Fibroblast of the aortic adventitia (primary cell): ENCODE results near the gene WDR25.

GRCh38 chr14:100191948-100192608 lies 32.6 kb upstream of the DEGS2 start:
- CAGE, long polyA plus RNA = no peak

GRCh38 chr14:100192609-100193455 lies 33.4 kb upstream of the DEGS2 start:
- CAGE, long polyA plus RNA = no peak

DNA sequence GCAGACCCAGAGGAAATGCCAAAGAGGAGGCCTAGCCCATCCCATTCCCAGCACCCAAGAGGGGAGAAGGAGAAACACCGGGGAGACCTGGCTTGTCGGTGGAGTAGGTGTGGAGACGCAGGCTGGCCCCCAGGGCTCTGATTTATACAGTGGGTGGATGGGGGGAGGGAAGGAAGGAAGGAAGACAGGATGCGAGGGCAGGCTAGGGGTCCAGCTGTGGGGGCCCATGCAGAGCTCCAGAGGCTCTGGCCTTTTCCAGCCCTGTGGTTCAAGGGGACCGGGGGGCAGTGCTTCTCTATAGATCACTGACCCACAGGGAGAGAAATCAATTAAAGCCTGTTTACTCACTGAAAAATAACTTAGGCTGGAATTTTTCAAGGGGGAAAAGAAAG lies 16.2 kb upstream of the YY1 start:
- CAGE, long polyA plus RNA = no peak

GRCh38 chr14:100284680-100286101 lies 21.1 kb downstream of the SLC25A29 start:
- CAGE, long polyA plus RNA = no peak

GRCh38 chr14:100303096-100304275 lies 2.8 kb downstream of the SLC25A29 start:
- CAGE, long polyA plus RNA = no peak

DNA sequence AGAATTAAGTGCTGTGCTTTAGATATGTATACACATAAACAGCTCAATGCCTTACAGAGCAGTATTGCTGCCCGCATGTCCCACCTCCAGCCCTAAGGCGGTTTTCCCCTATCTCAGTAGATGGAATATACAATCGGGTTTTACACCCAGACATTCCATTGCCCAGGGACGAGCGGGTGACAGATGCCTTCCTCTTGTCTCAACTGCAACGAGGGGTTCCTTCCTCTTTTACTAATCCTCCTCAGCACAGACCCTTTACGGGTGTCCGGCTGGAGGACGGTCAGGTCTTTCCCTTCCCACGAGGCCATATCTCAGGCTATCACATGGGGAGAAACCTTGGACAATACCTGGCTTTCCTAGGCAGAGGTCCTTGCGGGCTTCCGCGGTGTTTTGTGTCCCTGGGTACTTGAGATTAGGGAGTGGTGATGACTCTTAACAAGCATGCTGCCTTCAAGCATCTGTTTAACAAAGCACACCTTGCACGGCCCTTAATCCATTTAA lies 5.9 kb upstream of the SLC25A29 start:
- CAGE, long polyA plus RNA = no peak

DNA sequence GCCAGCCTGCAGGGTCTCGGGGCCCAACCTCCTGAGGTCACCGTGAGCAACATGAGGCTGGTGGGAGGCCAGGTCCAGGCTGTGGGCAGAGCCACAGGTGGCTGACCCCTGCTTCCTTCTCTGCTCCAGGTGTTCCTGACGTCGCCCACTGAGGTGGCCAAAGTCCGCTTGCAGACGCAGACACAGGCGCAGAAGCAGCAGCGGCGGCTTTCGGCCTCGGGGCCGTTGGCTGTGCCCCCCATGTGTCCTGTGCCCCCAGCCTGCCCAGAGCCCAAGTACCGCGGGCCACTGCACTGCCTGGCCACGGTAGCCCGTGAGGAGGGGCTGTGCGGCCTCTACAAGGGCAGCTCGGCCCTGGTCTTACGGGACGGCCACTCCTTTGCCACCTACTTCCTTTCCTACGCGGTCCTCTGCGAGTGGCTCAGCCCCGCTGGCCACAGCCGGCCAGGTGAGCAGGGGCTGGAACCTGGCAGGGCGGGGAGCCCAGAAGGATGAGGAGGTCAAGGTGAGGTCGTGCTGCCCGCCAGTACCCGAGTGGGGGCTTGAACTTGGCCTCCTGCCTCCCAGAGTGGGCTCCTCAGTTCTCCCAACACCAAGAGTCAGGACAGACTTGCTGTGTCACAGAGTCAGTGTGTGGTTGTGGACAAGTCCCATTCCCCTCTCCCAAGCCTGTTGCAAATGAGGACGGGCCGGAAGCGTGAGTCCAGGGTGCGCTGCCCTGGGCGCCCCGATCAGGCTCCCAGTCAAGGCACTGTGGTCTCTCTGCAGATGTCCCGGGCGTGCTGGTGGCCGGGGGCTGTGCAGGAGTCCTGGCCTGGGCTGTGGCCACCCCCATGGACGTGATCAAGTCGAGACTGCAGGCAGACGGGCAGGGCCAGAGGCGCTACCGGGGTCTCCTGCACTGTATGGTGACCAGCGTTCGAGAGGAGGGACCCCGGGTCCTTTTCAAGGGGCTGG lies 5.7 kb downstream of the SLC25A47 start:
- CAGE, long polyA plus RNA = no peak

- CAGE, long polyA plus RNA = no peak
Measured at GRCh38 chr14:100341078-100341893, 18.1 kb downstream of the SLC25A47 start.

DNA sequence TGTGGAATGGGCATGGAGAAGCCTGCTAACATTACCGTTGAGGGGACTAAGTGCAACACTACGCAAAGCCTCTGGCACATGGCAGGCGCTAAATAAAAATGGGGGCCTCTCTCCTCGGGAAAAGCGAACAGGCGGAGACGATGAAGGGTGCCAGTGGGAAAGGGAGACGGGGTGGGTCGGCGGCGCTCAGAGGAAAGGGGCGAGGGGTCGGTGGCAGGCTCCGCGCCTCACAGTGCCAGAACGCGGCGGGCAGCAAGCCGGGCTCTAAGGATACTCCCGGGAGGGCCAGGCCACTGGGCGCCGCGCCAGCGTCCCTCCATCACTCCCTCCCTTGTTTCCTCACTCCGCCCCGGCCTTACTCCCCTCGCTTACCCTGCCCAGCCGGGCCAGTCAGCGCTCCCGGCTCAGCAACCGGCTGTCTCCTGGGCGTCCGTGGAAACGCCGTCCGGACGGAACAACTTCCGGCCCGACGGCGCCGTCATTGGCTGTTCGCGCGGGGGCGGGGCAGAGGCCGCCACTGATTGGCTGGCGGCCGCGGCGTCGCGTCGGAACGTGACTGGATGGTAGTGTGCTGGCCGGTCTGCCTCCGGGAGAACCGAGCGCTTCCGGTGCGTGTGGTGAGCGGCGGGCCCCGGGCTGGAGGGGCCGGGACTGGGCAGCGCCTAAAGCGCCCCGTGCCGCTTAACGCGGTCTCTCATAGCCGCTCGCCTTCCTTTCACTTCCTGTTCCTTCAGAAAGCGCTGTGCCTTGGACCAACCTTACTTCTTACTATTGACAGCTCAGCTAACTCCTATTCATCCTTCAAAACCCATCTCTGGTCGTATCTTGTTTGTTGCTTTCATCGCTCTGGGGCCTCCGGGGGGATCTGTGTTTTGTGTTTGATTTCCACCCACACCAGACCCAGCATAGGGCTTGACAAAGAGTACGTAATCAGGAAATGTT lies at the start of gene WDR25:
Gene WDR25, plus strand, starts transcription at position 598 of the 942 bp plus-strand sequence.
- CAGE, long polyA plus RNA = no peak

DNA sequence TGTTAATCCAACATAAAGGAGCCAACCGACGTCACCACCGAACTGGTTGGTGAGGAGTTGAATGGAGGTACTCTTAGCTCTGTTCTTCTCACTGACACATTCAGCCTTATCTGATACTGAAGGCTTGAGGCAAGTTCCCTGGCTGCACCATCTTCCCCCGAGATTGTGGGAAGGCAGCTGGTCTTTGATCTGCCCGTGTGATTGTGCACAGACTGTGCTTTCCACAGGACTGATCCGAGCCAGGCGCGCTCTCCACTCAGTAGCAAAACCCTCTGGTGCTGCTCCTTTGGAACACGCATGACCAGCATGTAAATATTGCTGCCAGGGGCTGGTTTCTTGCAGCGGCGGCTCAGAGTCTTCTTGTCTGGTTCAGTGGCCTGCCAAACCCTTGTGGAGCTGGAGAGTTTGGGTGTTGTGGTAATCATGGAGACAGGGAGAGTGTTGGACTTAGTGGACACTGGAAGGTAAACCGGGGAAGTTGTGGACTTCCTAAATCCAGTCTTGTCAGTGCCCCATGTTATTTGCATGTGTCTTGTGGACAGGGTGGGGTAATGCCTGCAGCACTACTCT lies 30.0 kb upstream of the DLK1 start:
- CAGE, long polyA plus RNA = no peak

- CAGE, long polyA plus RNA = no peak
Measured at GRCh38 chr14:100943164-100943623, 39.7 kb upstream of the RTL1 start.

- CAGE, long polyA plus RNA = no peak
Measured at GRCh38 chr14:100971963-100972229, 68.4 kb upstream of the RTL1 start.

GRCh38 chr14:101120931-101121845 lies 217.7 kb upstream of the RTL1 start:
- CAGE, long polyA plus RNA = no peak

DNA sequence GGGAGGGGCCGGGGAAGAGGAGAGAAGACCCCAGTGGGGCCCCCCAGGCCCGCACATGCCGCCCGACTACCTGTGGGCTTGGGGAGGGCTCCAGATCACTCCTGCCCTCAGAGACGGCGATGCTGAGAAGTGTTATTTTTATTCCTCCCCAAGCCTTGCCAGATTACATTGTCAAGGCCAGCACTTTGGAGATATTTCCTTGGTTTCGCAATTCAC lies 285.9 kb upstream of the PPP2R5C start:
- CAGE, long polyA plus RNA = no peak

DNA sequence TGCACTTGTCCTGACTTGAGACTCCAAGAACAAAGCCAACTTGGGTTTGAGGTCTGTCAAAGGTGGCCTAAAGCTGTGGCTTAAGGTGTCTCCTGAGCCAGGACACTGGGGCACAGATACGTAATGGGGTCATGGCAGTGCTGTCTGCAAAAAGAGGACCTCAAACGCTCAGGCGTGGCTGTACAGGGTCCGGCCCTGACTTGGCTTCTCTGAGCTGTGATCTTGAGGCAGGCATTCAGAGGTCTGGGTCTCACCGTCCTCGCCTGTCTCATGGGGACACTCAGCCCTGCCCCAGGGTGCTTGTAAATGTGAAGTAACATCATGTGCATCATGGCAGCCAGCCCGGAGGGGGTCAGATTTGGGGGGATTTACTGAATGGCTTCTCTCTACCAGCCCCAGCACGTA lies 171.5 kb upstream of the PPP2R5C start:
- CAGE, long polyA plus RNA = no peak

- CAGE, long polyA plus RNA = no peak
Measured at GRCh38 chr14:101715226-101715996, 46.1 kb upstream of the PPP2R5C start.

DNA sequence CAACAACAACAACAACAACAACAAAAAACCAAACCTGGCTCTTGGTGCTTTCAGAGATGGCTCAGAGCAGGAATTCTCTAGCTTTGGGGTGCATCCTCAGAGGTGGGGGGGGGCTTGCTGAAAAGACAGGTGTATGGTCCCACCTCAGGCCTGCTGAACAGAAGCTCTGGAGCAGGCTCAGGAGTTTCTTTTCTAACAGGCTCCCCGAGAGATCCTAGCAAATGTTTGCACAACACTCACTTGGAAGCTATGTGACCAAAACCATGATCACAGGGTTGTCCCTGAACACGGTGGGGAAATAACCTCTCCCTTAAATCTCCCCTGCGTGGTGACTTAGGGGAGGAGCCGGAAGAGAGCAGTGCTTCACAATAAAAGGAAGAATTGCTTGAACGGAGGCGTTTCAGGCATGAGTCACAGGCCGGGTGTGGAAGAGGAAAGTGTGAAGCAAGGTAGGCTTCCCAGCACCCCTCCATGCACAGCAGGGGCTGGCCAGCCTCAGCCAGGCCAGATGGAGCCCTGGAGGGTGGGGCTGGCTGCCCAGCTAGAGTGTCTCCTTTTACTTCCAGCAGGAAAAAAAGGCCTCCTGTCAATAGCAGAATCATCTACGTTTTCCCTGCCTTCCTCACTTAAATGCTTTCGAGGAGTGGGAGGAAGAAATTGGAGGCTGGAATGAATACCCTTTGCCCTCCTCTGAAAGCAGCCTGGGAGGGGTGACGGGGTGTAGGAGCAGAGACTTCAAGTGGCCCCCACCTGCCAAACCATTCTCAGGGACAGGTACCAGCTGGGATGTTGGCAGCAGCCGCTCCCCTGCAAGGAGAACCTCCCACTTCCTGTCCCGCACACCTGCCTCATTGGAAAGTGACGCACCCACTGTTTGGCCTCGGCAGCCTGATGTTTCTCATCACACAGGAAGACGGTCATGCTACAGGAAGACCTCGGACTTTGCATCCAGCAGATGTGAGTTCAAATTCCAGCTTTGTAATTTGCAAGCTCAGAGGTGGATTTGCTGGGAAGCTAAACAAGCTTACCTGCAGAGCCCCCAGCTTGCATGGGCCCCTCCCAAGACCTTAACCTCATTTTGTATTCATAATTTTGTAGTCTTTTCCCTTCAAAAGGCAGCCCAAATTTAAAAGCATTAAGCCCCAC lies 30.1 kb upstream of the PPP2R5C start:
- CAGE, long polyA plus RNA = no peak

GRCh38 chr14:101776353-101777006 lies 15.0 kb downstream of the PPP2R5C start:
- CAGE, long polyA plus RNA = no peak

GRCh38 chr14:101780975-101781697 lies 19.6 kb downstream of the PPP2R5C start:
- CAGE, long polyA plus RNA = no peak

- CAGE, long polyA plus RNA = no peak
Measured at GRCh38 chr14:101811251-101811786, 49.8 kb downstream of the PPP2R5C start.